Uterus (tissue), 7 donors: ENCODE measurements around a stretch of chr2.

- PRO-cap, 4 experiments, result no peak in any of the 4 experiments
- RAMPAGE, long total RNA, 2 experiments, result no peak in any of the 2 experiments
These were observed 44.6 kb downstream of the ACVR1 start for GRCh38 chr2:157831620-157831804.

- PRO-cap, 4 experiments, result peak in 4 of 4 experiments; most common plus-strand start chr2:157876587 (in 4)
- RAMPAGE, long total RNA, 2 experiments, result no peak in any of the 2 experiments
- RRBS, result 2% methylated on average over 35 of the region's 55 CpGs
These were observed 512 bp upstream of the ACVR1 start for GRCh38 chr2:157876499-157877185.

- PRO-cap, 4 experiments, result no peak in any of the 4 experiments
- RAMPAGE, long total RNA, 2 experiments, result no peak in any of the 2 experiments
- RRBS, result no CpG with 5 or more reads among the region's 3 CpGs
These were observed 44.7 kb upstream of the UPP2 start for GRCh38 chr2:158056952-158057485.

- PRO-cap, 4 experiments, result no peak in any of the 4 experiments
- RAMPAGE, long total RNA, 2 experiments, result no peak in any of the 2 experiments
- RRBS, result no CpG with 5 or more reads among the region's 2 CpGs
These were observed 26.8 kb downstream of the UPP2 start for GRCh38 chr2:158128527-158128851.

GRCh38 chr2:158457241-158457592 lies 465 bp downstream of the PKP4 start:
- PRO-cap, 4 experiments, result peak in 2 of 4 experiments; most common plus-strand start chr2:158457466 (in 1); most common minus-strand start chr2:158457333 (in 1)
- RAMPAGE, long total RNA, 2 experiments, result no peak in any of the 2 experiments
- RRBS, result 3% methylated on average over 8 of the region's 44 CpGs

- PRO-cap, 4 experiments, result no peak in any of the 4 experiments
- RAMPAGE, long total RNA, 2 experiments, result no peak in any of the 2 experiments
- RRBS, result no CpG with 5 or more reads among the region's 8 CpGs
These were observed 2.7 kb downstream of the PKP4 start for GRCh38 chr2:158459189-158460126.

- PRO-cap, 4 experiments, result no peak in any of the 4 experiments
- RAMPAGE, long total RNA, 2 experiments, result no peak in any of the 2 experiments
- RRBS, result no CpG with 5 or more reads among the region's 11 CpGs
These were observed 122.0 kb downstream of the TANC1 start for GRCh38 chr2:159090325-159090875.

DNA sequence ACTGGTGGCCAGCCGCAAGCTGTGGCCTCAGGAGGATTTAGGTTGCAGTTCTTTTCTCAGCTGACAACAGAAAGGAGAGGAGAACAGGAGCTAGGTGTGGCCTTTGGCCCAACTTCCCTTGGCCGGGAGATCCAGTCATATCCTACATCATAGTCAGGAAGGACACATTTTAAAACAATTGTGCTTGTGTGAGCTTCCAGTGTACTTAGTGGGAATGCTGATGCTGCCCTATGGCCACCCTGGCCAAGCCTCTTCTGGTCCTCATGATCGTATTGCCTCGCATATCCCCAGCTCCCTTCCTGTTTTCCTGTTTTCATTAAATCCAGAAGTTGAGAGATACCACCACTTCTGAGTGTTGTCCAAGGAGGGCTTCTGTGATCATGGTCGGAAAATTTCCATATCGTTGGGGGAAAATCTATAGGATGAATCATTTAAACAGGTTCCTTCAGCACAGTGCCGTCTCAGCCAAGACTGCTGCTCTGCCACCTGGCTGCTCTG lies 98.0 kb downstream of the WDSUB1 start:
- PRO-cap, 4 experiments, result no peak in any of the 4 experiments
- RAMPAGE, long total RNA, 2 experiments, result no peak in any of the 2 experiments
- RRBS, result no CpG with 5 or more reads among the region's 7 CpGs

DNA sequence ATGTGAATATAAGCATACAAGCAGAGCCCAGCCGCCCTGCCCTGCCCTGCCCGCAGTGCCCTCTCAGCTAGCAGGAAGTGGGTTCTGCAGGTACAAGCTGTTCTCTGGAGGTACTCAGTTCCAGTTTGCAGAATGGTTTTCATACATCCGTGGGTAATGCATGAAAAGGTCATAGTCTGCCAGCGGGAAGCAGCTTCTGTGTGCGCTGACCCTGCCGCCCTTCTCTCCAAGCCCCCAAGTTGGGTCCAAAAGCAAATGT lies 76.6 kb downstream of the WDSUB1 start:
- PRO-cap, 4 experiments, result no peak in any of the 4 experiments
- RAMPAGE, long total RNA, 2 experiments, result no peak in any of the 2 experiments
- RRBS, result no CpG with 5 or more reads among the region's 6 CpGs

DNA sequence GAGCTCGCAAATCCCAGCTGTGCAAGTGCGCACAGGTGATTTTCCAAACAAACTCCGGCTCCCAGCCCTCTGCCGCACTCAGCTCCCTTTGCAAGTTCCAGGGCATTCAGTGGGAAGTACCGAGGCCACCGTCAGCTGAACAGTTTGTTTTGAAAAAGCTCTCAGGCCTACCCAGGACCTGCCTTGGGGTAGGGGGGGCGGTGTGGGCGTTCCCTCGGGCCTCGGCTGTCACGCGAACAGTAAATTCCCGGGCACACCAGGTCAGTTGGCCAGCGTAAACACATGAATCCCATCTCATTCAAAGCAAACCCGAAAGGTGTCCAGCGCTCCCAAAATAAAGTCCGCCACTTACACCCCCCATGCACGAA lies 620 bp downstream of the WDSUB1 start:
- PRO-cap, 4 experiments, result peak in 4 of 4 experiments; most common plus-strand start position 267 of the sequence (in 3); most common minus-strand start position 146 of the sequence (in 3)
- RAMPAGE, long total RNA, 2 experiments, result no peak in any of the 2 experiments
- RRBS, result no CpG with 5 or more reads among the region's 18 CpGs

DNA sequence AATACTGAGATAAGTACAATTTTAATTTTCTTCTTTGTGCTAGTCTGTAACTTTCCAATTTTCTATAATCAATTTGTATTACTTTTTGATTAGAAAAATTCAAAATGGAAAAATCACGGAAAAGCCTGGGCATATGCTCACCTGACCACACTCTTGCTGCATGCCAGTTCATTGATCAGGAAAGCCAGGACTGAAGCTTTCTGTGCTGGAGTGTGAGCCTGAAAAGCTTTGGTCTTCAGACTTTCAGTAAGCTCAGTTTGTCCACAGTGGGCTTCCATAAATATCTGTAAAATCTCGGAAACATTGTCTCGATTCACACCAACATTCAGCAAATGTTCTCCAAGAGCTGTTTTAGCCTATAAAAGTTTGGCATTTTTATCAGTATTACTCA lies 98.5 kb upstream of the WDSUB1 start:
- PRO-cap, 4 experiments, result no peak in any of the 4 experiments
- RAMPAGE, long total RNA, 2 experiments, result no peak in any of the 2 experiments
- RRBS, result no CpG with 5 or more reads among the region's 3 CpGs

DNA sequence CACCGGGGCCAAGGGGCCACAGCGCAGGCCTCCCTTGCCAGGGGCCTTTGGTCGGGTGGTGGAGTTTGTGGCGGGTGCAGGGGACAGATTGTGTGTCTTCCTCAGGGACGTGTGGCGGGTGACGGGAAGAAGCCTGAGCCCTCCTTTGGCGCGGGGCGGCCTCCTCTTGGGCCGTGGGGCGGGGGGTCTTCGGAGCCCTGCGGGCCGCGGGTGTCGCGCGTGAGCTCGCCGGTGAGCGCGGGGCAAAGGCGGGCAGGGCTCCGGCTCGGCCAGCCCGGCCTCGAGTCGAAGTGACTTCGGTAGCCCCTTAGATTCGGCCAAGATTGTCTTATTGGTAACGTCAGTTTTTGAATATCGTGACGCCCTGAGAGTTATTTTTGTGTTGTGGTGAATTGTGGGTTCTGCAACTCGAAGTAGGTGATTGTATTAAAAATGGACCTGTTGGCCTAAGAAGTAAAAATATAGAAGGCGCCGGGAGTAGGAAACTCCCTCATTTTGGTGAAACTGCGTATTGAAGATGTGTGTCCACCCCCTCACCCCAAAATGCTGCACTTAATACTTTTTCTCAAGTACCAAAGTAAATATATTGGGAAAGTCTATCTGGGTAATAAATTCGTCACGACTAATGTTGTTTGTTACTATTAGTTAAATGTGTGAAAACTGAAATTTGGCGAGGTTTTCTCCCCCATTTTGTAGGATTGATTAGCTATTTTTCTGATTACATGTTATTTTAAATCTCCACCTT lies 673 bp downstream of the MARCHF7 start:
- PRO-cap, 4 experiments, result no peak in any of the 4 experiments
- RAMPAGE, long total RNA, 2 experiments, result no peak in any of the 2 experiments
- RRBS, result no CpG with 5 or more reads among the region's 41 CpGs

DNA sequence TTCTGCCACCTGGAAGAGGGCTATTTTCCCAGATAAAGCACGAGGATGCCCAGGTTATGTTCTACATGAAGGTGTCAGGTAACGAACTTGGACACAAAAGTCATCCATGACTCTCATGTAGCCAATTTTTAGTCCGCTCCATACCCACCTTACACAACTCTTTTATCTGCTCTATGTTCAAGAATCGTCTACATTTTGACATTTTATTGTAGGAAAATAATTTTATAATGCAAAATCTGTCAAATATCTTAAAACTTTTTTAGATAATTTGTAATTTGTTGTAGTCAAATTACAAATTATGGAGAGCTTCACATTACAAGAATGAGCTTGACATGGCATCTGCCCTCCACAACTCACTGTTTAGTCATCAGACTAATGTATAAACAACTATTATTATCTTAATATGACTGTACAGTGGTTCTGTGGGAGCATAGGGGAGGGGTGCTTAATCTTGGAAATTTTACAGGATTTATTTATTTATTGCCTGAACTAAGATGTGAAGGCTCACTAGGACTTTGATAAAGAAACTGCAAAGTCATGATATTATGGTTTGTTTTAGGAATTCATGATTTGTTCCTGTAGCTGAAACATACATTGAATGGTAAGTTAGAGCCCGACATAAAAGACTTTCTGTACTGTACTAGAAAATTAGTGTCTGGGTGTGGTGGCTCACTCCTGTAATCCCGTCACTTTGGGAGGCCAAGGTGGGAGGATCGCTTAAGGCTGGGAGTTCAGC lies 1.9 kb downstream of the MARCHF7 start:
- PRO-cap, 4 experiments, result no peak in any of the 4 experiments
- RAMPAGE, long total RNA, 2 experiments, result no peak in any of the 2 experiments
- RRBS, result no CpG with 5 or more reads among the region's 7 CpGs

- PRO-cap, 4 experiments, result no peak in any of the 4 experiments
- RAMPAGE, long total RNA, 2 experiments, result start-site peak on the plus strand in 1 of 2 experiments, at chr2:159754136-159754218 at its widest, 5 reads per replicate
- RRBS, result no CpG with 5 or more reads among the region's 3 CpGs
These were observed 41.6 kb downstream of the MARCHF7 start for GRCh38 chr2:159753814-159754304.

- PRO-cap, 4 experiments, result no peak in any of the 4 experiments
- RAMPAGE, long total RNA, 2 experiments, result no peak in any of the 2 experiments
- RRBS, result no CpG with 5 or more reads among the region's 5 CpGs
These were observed 23.9 kb upstream of the ITGB6 start for GRCh38 chr2:160223877-160224526.

DNA sequence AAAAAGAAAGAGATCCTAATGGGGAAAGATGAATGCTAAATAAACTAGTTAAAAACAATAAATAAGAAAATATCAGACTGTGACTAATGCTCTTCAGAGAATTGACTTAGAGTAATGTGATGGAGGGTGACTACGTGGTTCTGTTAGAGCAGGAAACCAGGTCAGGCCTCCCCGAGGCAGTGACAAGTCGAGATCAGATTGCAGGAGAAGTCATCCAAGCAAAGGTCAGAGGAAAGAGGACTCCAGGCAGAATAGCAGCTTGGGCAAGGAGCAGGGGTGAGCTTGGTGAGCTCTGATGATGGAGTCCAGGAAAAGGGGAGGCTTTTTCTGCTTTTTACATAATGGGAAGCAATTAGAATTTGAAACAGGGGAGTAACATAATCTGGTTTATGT lies 27.2 kb upstream of the ITGB6 start:
- PRO-cap, 4 experiments, result no peak in any of the 4 experiments
- RAMPAGE, long total RNA, 2 experiments, result no peak in any of the 2 experiments
- RRBS, result no CpG with 5 or more reads among the region's 3 CpGs

DNA sequence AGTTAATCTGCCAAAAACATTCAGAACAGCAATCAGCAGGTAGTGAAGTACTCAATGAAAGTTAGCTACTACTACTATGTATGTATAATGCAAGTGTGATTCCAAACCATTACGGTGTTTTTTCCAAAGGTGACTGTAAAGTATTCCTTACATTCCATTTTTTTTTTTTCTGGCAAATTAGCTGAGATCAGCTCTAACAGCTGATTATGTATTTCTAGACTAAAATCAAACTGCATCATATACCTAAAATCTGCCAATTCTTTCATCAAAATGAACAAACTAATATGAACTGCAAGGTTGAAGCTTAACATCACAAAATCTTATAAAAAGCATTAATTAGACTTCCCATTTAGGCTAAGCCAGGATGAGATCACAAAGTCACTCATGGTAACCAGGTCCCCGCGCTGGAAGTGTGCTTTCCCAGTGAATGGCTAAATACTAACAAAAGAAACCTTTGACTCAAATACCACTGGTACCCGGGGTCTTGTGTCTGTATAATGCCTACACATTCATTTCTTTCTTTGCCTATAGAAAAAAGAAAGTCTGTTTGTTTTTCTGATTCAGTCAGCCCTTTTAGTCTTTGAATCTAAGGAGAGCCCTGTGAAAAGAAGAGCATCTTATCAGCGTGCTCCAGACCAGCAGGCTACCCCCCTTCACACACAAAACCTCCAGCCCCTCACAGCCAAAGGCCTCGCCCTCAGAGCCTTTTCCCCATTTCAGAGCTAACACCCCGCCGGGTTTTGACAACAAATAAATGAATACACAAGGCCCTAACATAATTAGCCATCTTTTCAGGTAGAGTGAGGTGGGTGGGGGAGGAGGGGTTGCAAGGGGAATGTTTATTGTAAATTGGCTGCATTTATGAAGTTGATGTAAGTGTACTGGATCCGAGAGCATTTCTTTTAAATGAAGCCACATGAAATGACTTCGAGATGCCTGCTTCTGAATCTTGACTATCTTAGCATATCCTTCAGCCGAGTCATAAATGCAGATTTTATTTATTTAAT lies 88.2 kb downstream of the RBMS1 start:
- PRO-cap, 4 experiments, result peak in 4 of 4 experiments; most common plus-strand start position 375 of the sequence (in 3)
- RAMPAGE, long total RNA, 2 experiments, result no peak in any of the 2 experiments
- RRBS, result no CpG with 5 or more reads among the region's 11 CpGs

- PRO-cap, 4 experiments, result no peak in any of the 4 experiments
- RAMPAGE, long total RNA, 2 experiments, result start-site peak on the minus strand in 1 of 2 experiments, at chr2:160423673-160423948 at its widest, 5 reads per replicate
- RRBS, result no CpG with 5 or more reads among the region's 8 CpGs
These were observed 70.2 kb downstream of the RBMS1 start for GRCh38 chr2:160423345-160423959.

- PRO-cap, 4 experiments, result no peak in any of the 4 experiments
- RAMPAGE, long total RNA, 2 experiments, result no peak in any of the 2 experiments
- RRBS, result no CpG with 5 or more reads among the region's 3 CpGs
These were observed 19.5 kb downstream of the RBMS1 start for GRCh38 chr2:160474111-160474468.

- PRO-cap, 4 experiments, result no peak in any of the 4 experiments
- RAMPAGE, long total RNA, 2 experiments, result no peak in any of the 2 experiments
- RRBS, result no CpG with 5 or more reads among the region's 7 CpGs
These were observed 210.6 kb upstream of the RBMS1 start for GRCh38 chr2:160704095-160704806.